PC-3 (cell line): ENCODE measurements around a stretch of chr2.

DNA sequence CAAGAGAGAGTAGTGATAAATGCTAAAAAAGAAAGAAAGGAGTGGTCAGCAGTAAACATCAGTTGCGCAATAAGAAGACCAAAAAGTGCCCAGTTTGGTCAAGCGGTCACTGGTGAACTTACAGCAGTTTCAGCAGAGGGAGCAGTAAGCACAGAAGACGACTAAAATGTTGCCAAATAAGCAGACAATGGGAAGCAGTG lies 45.8 kb downstream of the DNAJC10 start:
- RAMPAGE, long total RNA = no peak

- RAMPAGE, long total RNA = no peak
Measured at GRCh38 chr2:182867000-182867372, 549 bp upstream of the FRZB start.

DNA sequence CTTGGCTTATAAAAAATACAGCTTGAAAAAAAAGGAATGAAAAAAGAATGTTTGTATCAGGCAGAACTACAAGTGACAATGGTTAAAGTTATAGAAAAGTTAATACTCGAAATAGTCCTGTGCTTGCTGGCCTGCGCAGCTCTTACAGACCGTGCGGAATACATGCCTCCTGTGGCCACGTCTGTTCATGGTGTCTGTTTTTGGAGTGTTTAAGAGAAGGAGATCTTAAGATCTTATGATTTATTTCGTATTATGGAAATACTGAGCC lies 846 bp downstream of the DUSP19 start:
- RAMPAGE, long total RNA = no peak

DNA sequence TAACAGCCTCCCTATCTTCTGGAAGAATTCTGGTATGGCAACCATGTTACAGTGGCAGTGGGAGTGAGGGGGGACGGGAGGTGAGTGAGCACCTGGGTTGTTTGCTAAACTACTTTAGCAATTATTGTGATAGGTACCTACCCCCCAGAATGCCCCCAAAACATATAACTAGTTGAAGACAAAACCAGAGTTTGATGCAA lies 128.7 kb downstream of the NUP35 start:
- RAMPAGE, long total RNA = no peak

DNA sequence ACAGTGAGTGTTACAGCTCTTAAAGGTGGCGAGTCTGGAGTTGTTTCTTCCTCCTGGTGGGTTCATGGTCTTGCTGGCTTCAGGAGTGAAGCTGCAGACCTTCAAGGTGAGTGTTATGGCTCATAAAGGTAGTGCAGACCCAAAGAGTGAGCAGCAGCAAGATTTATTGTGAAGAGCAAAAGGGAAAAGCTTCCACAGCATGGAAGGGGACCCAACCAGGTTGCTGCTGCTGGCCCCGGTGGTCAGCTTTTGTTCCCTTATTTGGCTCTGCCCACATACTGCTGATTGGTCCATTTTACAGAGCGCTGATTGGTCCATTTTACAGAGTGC lies 374.4 kb downstream of the ZNF804A start:
- RAMPAGE, long total RNA = no peak

- RAMPAGE, long total RNA = no peak
Measured at GRCh38 chr2:187002924-187003707, 154.1 kb upstream of the ZSWIM2 start.

DNA sequence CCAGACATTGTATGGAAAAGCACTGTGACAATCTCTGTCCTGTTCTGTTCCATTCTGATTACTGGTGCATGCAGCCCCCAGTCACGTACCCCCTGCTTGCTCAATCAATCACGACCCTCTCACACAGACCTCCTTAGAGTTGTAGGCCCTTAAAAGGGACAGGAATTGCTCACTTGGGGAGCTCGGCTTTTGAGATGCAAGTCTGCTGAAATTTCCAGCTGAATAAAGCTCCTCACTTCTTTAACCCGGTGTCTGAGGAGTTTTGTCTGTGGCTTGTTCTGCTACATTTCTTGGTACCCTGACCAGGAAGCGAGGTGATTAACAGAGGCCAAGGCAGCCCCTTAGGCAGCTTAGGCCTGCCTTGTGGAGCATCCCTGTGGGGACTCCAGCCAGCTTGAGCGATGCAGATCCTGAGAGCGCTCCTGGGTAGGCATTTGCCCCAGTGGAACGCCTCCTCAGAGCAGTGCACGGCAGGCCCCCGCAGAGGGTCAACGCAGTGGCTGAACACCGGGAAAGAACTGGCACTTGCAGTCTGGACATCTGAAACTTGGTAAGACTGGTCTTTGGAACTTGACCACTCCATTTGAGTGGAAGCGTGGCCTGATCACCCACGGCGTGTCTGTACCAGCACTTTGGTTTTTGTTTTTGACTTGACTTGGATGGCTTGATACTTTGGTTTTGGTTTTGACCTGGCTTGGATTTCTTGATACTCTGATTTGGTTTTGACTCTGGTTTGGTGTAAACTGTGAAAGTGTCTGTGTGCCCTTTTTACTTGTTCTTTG lies 43.4 kb downstream of the TFPI start:
- RAMPAGE, long total RNA = no peak

GRCh38 chr2:187552965-187553607 lies 1.1 kb downstream of the TFPI start:
- RAMPAGE, long total RNA = no peak

DNA sequence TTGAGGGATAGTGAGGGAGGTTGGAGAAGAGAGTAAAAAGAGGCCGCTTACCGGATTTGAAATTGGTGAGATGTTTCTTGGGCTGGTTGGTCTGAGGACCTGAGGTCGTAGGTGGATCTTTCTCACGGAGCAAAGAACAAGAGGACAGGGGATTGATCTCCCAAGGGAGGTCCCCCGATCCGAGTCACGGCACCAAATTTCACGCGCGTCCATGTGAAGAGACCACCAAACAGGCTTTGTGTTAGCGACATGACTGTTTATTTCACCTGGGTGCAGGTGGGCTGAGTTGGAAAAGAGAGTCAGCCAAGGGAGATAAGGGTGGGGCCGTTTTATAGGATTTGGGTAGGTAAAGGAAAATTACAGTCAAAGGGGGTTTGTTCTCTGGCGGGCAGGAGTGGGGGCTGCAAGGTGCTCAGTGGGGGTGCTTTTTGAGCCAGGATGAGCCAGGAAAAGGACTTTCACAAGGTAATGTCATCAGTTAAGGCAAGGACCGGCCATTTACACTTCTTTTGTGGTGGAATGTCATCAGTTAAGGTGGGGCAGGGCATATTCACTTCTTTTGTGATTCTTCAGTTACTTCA lies 11.4 kb upstream of the TFPI start:
- RAMPAGE, long total RNA = no peak

DNA sequence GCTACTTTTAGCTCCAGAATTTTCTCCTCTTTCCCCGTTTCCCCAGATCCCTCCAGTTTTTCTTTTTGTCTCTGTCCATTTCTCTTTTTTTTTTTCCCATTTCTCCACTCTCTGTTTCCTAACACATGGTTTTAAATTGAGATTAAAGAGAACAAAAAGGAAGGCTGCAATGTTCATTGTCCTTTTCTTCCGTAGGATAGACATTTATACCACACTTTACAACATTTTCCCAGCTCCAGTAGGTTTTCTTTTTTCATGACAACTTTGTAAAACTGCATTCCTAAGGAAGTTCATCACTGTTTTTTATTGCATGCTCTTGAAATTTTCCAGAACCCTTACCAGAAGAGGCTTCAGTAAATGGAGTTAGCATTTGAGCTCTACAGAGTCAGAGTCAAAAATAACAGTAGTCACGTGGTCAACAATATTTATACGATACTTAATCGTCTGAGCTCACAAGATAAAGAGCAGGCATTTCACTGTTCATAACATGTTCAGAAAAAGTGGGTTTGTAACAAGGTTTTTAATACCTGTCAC lies 187.3 kb upstream of the COL3A1 start:
- RAMPAGE, long total RNA = no peak

DNA sequence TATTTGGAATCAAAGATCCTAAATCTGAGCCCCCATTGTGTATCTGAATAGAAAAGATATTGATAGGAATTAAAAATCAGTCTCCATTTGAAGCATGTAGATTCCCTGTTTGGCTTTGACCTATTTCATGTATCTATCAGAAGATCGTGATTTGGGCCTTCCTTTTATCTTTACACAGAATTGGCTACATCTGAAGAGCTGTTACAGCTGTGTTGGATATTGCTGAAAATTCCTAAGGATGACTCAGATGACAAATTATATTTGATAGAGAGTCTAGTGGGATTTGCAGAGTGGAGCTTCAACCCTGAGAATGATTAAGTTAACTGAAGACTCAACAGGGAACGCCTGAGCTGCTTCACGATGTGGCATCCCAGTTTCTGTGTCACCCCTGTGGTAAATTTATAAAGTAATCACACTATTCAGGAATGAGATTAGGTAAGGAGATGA lies 4.9 kb upstream of the COL3A1 start:
- RAMPAGE, long total RNA = no peak

- RAMPAGE, long total RNA = no peak
Measured at GRCh38 chr2:188986881-188987249, 12.7 kb downstream of the COL3A1 start.

GRCh38 chr2:189347354-189347955 lies 93.8 kb upstream of the WDR75 start:
- RAMPAGE, long total RNA = no peak

DNA sequence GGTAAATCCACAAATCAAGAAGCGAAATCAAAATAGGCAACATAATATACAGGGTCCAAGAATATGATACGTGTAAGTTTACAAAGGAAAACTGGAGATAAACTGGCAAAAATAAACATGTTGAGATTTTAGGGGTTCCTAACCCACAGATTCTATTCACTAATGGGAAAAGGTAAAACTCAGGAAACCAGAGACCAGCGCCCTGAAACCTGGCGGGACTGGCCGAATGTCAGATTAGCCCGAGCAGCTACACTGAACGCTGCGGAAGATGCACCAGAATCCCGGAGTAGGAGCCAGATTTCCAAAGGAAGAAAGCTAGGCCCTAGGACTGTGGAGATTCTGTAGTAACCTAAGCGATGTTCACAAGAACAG lies 688 bp upstream of the WDR75 start:
- RAMPAGE, long total RNA = no peak

DNA sequence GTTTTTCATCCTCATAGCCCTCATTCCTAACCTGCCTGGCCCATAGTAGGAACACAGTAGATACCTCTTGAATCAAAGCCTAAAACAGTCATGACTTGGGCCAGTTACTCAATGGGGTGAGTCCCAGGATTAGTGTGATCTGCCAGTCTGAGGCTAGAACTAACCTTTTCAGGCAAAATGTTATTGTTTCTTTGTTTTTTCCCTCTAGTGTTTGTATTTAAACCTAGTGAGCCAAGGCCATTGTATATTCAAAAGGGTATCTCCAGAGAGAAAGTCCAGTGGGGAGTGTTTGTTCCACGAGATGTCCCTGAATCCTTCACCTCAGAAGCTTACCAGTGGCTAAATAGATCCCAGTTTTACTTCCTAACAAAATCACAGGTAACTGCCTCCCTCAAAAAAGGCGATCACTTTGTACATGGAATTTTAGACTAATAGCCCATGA lies 28.6 kb downstream of the WDR75 start:
- RAMPAGE, long total RNA = no peak

- RAMPAGE, long total RNA = no peak
Measured at GRCh38 chr2:189485206-189485514, 43.9 kb downstream of the WDR75 start.

DNA sequence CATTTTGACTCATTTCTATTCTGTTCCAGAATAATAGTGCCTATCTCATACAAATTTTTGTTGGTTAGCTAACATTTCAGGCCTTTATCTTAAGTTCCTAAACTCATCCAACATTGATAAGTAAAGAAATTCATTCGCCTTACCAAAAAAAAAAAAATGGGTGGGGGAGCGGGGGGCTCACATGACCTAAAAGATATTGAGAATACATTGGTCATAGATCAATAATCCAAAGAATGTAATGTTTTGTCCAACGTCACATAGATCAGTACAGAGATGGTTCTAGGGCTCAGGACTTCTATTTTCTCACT lies 17.6 kb upstream of the ASDURF start:
- RAMPAGE, long total RNA = no peak

GRCh38 chr2:189698604-189699089 lies 24.2 kb downstream of the ANKAR start:
- RAMPAGE, long total RNA = no peak

GRCh38 chr2:190159225-190159406 lies 21.5 kb upstream of the C2orf88 start:
- RAMPAGE, long total RNA = no peak

GRCh38 chr2:190241692-190242490 lies 61.2 kb downstream of the C2orf88 start:
- RAMPAGE, long total RNA = no peak